Temporal lobe (tissue), 2 donors: ENCODE results near the genes TEX35 and ABL2.

DNA sequence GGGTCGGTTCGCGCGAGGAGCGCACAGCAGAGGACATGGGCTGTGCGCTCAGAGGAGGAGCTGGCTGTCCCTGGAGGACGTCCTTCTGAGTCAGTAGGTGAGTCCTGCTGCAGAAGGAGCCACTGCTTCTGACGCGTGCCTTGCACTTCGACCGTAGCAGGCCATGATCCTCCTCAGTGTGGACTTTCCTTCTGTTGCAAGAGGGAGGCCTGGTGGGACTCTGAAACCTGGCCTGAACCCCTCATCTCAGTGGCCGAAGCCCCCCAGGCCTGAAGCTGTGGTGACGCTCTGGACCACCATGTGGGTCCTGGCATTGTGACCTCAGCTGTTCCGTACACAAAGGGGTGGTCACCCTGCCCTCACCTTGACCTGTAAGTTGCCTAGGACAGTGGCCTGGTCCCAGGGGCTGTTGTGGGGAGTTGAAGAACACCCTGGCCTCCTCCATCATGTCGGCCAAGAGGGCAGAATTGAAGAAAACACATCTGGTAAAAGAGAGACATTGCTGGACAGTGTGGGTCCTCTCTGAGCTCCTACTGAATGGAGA, at the start of gene TEX35:
Gene TEX35 (plus strand): TSS at position 367 of the 544 bp plus-strand sequence.
- RAMPAGE, long total RNA: no peak

GRCh38 chr1:178550551-178551179, 37.8 kb downstream of the TEX35 start:
- RAMPAGE, long total RNA: no peak

DNA sequence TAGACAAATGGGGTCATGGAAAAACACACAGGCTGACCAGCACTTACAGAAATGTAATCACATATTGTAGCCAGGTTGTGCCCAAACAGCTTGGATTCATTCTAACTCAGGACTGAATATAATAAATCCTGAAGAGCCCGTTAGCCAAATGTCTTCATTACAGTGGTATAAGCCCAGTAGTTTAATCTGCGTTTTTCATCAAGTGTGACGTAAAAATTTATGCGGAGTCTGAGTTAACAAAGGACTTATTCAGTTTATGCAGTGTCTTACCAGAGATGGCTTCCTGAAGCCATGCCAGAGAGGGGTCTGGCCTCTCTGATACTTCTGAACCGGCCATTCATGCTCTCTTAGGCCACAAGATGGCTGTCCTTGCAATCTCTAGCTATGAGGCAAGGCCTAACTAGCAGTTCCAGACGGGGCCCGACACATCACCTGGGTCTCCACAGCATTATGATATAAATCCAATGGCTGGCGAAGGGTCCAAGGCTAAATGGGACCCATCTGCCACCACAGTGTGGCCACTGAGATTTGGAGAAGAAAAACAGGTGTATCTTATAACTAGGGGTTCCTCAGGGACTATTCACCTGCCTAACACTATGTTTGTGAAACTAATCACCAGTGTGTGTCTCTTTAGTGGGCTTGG, 101.4 kb downstream of the TEX35 start:
- RAMPAGE, long total RNA: no peak

DNA sequence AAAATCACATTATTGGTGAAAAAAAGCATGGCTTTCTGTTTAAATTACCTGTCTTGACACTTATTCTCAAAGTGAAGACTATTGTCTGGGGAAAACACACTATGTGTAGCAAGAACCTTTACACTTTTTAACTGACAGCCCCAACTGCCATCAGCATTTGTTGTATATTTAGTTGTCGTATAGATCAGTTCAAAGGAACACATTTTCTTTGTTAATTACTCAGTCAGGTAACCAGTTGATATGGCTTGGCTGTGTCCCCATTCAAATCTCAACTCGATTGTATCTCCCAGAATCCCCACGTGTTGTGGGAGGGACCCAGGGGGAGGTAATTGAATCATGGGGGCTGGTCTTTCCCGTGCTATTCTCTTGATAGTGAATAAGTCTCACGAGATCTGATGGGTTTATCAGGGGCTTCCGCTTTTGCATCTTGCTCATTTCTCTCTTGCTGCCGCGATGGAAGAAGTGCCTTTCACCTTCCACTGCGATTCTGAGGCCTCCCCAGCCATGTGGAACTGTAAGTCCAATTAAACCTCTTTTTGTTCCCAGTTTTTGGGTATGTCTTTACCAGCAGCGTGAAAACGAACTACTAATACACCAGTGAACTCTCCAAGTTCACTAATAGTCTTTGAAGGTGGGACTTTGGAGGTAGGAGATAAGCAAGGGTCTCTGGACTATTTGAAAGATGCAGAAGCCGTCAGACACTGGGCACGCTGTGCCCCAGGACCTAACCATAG, 58.2 kb upstream of the RALGPS2 start:
- RAMPAGE, long total RNA: no peak

DNA sequence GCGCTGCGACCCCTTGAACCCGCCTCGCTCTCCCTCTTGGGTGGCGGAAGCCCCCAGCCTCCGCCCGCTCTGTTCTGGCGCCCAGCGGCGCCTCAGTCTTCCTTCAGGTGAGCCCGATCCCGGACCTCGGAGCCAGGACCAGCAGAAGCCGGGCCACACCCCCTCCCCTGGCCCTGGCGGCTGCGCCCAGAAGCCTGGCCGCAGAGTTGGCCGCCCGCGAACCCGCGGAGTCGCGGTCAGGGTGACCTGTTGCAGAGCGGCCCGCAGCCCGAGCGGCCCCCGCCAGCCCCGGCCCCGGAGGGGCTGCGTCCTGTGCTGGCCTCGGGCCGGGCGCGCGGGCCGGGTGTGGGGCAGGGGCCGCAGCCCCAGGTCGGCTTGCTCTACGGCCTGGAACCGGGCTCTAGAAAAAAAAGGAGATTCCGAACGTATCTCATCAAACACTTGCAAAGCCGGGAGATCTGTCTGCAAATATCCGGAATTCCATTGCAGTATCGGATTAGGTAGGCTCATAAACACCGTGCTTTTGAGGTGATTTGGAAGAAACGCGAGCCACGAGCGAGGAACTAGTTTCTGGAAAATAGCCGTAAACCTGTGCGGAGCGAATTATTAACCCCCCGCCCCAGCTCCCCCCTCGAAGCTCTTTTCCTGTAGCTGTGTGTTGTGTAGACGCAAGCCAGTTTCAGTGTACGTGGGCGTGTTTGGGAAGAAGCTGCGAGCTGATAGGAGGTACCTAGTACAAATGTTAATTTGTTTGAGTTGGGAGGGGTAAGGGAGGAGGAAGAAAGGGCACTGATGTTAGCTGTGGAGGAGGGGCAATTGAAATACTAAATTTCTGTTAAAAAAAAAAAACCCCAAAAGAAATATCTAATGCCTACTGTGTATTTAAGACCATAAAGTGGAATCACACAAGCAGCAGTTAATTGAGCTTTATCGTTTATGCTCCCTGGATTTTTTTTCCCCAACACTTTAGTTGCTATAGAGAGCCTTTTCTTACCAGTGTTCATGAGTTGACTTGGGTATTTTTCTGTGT, 977 bp downstream of the RALGPS2 start:
- RAMPAGE, long total RNA: no peak

GRCh38 chr1:178953587-178954073, 72.1 kb upstream of the FAM20B start:
- RAMPAGE, long total RNA: no peak

- RAMPAGE, long total RNA: no peak
These were observed 9.0 kb downstream of the FAM20B start for GRCh38 chr1:179034610-179035158.

GRCh38 chr1:179104995-179105559, 23.2 kb downstream of the TOR3A start:
- RAMPAGE, long total RNA: no peak

GRCh38 chr1:179229179-179230246, at the start of gene ABL2:
Gene ABL2, minus strand, starts transcription at chr1:179229677.
- RAMPAGE, long total RNA: no peak

GRCh38 chr1:179709675-179710423, 33.2 kb upstream of the FAM163A start:
- RAMPAGE, long total RNA: no peak

- RAMPAGE, long total RNA: no peak
These were observed 33.0 kb downstream of the TOR1AIP2 start for GRCh38 chr1:179844348-179845309.

DNA sequence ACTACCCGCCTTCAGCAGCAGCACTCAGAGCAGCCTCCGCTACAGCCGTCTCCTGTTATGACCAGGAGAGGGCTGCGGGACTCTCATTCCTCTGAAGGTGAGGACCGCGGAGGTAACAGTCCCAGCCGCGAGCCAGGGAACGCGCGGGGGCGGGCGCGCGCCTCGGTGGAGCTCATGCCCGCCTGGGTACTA, 692 bp downstream of the TOR1AIP1 start:
- RAMPAGE, long total RNA: no peak

GRCh38 chr1:179969313-179969512, 14.6 kb downstream of the CEP350 start:
- RAMPAGE, long total RNA: no peak

DNA sequence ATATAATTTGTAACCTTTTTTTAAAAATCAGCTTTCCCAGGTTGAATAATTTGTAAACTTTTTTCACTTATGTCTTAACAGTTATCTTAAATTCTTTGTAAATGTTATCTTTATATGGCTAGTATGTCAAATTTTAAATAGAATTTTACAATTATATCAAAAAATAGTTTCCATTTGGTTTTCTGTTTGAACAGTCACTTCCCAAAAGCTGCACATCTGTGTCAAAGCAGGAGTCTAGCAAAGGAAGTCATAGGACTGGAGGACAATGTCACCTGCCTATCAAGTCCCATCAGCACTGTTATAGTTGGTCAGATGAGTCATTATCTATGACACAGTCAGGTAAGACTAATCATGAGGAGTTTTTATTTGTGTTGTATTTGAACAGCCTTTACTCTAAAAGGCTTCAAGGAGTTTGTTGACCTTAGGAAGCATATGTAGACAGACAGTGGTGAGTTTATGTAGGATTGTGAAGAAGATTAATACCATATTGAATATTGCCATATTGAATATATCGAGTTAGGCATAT, 74.3 kb upstream of the QSOX1 start:
- RAMPAGE, long total RNA: no peak

GRCh38 chr1:180156885-180157328, 2.2 kb downstream of the QSOX1 start:
- RAMPAGE, long total RNA: no peak

DNA sequence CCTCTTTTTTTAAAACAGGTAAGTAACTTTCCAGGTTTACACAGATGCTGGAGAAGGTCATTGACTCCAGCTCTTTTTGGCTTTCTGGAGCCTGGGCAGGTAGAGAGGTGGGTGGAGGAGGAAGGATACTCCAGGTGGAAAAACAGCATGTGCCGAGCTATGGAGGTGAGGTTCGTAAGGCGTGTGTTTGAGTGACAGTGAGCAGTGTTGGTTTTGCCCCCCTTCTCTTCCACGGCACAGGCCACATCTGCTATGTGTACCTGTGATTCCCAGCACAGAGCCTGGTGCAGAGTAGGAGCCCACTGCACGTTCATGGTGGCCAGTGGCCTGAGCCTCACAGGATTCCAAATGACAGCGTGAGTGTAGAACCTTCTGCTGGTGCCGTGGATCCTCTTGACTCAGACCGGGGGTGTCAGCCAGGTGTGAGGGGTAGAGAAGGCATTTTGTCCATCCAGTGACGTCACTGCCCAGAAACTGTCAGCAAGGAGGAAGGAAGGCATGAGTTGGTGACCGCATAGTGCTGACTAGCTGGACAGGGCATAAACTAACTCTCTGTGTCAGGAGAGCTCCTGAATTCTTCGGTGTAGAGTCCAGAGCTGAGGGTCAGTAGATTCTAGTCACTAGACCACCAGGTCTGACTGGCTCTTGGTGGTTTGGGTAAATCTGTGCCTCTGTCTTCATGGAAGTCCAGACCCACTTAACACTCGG, 3.6 kb downstream of the QSOX1 start:
- RAMPAGE, long total RNA: no peak

- RAMPAGE, long total RNA: no peak
These were observed 28.9 kb downstream of the QSOX1 start for GRCh38 chr1:180183381-180184069.

DNA sequence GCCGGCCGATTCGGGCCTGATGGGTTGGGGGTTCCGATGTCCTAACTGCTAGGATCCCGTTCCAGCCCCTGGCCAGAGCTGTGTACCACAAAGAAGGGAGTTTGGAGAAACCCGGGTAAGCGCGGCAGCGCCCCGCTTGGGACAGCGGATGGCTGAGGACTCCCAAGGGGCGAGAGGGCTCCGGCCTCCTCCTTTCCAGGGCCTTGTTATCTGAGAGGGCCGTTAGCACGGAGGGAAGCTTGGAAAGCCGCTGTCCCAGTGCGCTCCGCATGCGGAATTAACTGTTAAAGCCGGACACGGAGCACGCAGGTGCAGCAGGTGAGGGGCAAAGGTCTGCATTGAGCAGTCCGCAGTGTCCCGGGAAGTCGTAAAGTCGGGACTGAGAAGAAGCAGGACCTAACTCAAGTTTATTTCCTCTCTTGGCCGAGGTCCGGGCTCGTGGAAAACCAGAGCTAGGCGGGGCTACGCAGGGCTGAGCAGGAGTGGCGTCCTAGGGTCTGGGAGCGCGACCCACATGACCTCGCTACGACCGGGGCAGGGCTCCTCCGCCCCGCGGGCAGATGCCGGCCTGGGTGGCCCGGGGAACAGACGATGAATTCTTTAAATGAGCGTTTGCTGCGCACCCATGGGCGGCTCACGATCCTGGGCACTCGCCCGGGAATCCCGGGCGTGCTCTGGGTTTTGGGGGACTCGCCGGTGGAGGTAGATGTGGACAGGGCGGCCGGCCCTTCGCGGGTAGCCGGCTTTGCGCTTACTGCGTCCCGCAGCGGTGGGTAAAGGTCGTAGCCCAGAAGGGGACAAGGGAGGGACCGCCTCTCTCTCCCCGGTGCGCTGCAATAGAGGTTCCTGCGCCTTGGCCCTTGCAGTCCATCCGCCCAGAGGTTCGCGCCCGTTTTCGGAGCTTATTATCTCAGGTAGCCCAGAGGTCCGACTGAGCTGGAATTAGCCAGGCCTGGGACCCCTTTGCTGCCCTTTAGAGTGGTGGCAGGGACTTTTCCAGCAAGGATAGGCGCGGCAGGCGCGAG, 4.6 kb downstream of the LHX4 start:
- RAMPAGE, long total RNA: no peak

GRCh38 chr1:180542602-180542934, 40.2 kb upstream of the ACBD6 start:
- RAMPAGE, long total RNA: no peak

GRCh38 chr1:180562483-180563460, 60.4 kb upstream of the ACBD6 start:
- RAMPAGE, long total RNA: no peak